Esophagus squamous epithelium (tissue), 4 donors: ENCODE measurements around a stretch of chr2.

GRCh38 chr2:11313109-11313928, 31.1 kb downstream of the ROCK2 start:
- PRO-cap = no peak
- RAMPAGE, long total RNA, 4 experiments = no peak in any of the 4 experiments

DNA sequence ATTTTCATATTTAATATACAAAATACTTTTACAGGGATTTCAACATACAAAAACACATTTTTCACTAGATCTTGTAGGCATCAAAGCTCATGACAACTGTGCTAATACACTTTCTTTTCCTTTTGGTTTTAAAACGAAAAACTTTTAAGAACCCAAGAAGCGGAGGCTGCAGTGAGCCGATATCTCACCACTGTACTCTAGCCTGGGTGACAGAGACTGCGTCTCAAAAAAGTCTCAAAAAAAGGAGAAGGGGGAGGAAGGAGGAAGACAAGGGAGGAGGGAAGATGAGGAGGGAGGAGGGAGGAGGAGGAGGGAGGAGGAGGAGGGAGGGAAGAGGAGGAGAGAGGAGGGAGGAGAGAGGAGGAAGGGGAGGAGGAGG, 14.0 kb downstream of the ROCK2 start:
- PRO-cap = no peak
- RAMPAGE, long total RNA, 4 experiments = no peak in any of the 4 experiments

- PRO-cap = no peak
- RAMPAGE, long total RNA, 4 experiments = no peak in any of the 4 experiments
These were observed 3.7 kb downstream of the ROCK2 start for GRCh38 chr2:11340498-11341412.

GRCh38 chr2:11370520-11371103, 26.2 kb upstream of the ROCK2 start:
- PRO-cap = no peak
- RAMPAGE, long total RNA, 4 experiments = no peak in any of the 4 experiments

DNA sequence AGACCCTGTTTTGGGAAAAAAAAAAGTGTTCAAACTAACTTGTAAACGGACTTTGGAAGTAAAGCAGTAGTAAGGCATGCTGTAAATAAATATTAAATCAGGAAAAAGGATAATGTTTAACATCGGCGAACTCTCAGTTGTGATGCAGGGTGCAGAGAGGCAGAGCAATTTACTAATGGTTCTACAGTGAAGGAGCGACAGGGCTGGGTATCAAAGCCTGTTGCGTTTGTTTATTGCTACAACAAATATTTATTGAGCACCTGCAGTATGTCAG, 28.1 kb upstream of the GREB1 start:
- PRO-cap = no peak
- RAMPAGE, long total RNA, 4 experiments = no peak in any of the 4 experiments

DNA sequence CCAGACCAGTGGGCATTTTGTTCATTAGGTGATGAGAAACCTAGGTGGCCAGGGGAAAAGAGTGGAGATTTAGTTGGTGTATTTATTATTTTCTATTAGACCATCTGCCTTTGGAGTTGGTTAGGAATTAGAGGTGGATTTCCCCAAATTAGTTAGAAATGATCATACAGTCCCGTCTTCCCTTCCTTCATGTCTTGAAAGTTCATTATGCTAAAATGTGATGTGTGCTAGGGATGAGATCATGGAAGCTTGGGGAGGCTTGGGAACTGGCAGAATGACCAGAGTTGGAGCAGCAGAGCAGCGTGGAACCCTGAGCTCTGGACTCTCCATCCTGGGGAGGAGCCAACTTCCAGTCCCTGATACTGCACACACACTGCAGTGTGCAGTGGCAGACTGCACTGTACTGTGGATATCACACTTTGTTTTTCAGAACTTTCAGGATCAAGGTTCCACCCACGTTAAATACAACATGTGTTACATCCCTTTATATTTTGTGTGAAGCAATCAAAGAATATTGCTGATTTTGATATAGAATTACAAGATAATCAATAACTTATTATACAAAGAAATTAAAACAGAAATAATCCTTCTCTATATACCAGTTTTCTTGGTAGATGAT, 27.3 kb upstream of the GREB1 start:
- PRO-cap = no peak
- RAMPAGE, long total RNA, 4 experiments = no peak in any of the 4 experiments

DNA sequence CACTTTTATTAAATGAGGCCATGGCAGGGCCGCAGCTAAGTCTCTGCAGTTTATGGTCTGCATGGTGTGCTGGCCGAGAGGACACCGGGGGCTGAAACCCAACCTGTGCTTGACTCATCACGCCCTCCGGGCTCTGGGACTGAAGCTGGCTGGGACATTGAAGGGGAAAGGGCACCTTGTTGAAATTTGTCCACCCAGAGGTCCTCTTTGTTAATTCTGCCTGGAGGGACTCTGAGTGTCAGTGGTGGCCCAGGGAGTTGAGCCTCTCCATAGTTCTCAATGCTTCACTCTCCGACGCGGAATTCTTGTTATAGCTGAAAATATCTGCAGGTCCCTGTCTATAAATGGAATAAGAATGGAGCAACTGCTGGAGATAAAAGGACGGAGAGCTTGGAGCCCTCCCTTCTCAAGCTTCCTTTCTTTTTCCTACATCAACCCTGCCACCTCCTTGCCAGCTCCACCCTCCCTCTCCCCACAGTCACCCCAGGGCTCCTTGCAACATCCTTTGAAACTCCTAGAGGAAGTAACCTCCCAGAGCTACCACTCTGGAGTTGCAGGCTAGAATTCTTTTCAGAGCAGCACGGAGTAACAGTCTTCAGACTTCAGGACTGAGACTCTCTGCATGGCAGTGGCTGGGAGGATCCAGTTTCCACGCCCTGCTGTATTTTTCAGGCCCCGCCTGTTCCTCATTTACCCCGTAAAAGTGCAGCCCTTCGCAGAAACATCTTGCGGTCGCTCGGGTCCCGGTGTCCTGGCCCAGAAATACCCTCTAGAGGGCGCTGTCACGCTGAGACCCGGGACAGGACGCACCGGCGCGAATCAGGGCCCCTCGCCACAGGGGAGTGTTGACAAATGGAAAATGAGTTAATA, 18.1 kb upstream of the NTSR2 start:
- PRO-cap = bidirectional peak, plus-strand start at position 718 of the sequence, minus-strand start at position 620 of the sequence
- RAMPAGE, long total RNA, 4 experiments = no peak in any of the 4 experiments

DNA sequence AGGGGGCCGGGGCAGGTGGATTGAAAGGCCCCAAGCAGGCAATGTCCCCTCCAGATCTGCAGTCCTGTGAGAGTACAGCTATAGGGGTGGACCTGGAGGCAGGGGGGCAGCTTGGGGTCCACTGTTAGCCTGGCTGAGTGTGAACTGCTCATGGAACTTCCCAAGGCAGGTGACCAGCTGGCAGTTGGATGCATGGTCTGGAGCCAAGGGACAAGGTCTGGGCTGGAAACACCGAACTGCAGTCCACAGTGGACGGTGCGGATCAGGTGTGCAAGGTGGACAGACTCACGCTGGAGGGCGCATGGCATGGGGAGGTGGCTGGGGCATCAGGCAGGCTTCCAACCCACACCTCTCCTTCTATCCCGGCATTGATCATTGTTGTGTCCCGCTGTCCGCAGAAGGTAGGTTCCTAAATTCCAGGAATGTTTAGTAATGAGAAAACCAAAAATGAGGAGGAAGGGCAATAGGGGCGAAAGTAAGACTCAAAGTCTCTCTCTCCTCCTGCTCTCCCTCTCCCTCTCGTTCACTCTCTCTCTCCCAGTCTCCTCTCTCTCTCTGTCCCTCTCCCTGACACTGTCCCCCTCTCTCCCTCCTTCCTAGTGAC, 30.4 kb upstream of the LPIN1 start:
- PRO-cap = no peak
- RAMPAGE, long total RNA, 4 experiments = no peak in any of the 4 experiments

GRCh38 chr2:11719598-11719943, 26.9 kb upstream of the LPIN1 start:
- PRO-cap = no peak
- RAMPAGE, long total RNA, 4 experiments = no peak in any of the 4 experiments

DNA sequence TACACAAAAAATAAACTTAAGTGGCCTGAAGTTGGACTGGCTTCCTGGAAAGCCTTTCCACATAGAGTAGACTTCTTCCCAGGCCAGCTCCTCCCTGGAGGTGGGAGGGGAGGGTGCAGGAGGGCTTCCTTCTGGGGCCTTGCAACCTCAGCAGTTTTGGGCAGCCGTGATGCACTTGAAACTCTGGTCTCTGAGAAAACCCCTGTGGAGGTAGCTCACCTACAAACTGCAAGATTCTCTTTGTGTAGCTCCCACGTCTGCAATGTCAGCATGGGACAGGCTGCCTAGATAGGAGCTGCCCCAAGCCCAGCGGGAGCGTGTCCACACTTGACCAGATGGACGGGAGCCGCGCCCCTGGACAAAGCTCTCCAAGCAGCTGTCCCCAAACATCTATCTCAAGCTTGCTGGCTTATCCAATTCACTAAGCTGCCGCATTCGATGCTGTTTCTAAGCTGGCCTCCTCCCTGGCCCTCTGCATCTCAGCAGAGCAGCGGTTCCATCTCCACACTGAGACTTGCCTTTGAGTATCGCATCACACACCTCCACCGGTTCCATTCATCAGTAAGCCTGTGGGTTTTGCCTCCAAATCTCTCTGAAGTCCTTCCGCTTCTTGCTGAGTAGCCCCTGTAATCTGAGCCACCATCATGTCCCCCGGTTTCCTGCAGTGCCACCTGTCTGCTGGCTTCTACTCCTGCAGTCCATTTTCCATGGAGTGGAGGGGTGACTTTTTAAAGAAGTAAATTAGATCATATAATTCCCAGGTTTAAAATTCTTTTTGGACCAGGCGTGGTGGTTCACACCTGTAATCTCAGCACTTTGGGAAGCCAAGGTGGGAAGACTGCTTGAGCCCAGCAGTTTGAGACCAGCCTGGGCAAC, 1.5 kb upstream of the LPIN1 start:
- PRO-cap = no peak
- RAMPAGE, long total RNA, 4 experiments = no peak in any of the 4 experiments

DNA sequence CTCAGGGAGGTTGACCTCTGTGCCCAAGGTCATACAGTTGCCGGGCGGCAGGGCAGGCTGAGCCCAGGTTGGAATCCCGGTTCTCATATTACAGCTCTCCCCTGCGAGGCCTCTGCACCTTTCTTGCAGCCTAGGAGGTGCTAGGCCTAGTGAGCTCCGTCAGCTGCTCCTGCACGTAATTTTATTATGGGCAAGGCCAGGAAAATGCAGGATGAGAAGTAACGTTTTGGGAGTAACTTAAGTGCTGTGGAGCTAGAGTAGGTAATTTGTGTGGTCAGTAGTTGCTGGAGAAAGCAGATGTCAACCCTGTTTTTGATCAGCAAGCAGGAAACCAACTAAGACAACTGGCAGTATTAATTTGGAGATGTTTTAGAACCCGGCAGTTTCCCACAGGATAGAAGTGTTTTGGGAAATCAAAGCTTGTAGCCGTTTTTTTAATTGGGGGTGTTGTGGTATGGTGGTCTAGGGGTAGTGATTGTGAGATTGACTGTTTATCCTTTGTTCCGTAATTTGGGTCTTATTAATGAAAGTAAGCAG, 787 bp downstream of the LPIN1 start:
- PRO-cap = no peak
- RAMPAGE, long total RNA, 4 experiments = no peak in any of the 4 experiments

DNA sequence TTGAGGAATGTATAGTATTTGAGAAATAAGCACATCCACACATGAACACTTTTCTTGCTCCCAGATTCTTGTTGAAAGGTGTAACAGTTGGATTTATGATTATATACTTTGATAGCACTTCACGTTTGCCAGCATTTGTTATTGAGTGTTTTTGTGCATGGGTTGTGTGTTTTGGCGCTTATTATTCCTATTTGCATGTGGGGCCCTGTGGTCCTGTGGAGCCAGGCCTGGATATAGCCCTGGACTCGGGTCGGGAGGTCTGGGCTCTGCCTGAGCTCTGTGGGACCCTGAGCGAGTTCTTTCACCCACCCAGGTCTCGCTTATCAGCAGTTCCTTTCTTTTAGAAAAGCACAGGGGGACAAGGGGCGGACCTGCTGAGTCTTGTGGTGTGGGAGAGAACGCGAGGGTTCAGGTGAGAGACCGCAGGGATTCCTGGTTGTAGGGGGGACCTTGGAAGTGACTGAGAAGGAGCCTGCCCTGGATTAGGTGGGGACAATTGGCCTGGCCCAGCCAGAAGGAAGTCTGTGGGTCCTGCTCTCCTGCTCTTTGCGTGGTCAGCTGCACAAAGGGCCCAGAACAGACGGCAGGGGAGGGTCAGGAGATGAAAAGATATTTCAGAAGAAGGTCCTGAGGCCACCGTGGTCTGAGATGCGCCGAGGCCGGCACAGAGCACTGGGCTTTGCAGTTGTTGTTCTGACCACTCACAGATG, 1.4 kb downstream of the LPIN1 start:
- PRO-cap = bidirectional peak, plus-strand start at position 379 of the sequence, minus-strand start at position 322 of the sequence
- RAMPAGE, long total RNA, 4 experiments = no peak in any of the 4 experiments

DNA sequence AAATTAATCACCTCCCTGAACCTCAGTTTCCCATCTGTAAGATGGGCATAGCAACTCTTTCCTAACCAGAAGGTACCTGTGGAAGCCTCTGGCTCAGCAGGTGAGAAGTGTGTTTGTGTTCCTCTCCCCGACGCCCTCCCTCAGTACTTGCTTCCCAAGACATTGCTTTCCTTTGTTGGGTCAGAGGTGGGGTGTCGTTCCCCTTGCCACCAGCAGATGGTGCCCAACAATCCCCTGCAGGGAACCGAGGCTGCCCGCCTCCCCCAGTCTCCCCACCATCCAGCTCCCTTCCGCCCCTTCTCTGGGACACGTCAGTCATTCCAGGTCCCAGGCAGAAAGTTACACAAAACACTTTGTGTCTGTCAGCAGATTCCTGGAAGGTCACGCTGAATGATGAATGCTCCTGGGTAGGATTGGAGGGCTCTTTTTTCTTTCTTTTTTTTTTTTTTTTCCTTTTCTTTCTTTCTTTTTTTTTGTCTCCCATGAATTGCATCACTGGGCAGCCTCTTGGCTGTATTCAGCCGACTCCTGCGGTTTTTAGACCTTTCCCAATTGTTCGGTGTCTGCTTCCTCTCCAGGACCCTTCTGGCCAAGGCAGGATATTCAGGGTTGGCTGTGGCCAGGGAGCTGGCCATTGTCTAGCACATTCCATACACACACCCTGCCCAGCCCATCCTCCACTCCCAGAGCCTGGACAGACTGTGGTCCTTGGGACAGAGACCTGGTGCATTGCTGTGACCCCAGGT, 117.3 kb downstream of the LPIN1 start:
- PRO-cap = unidirectional peak, plus-strand start at position 362 of the sequence
- RAMPAGE, long total RNA, 4 experiments = no peak in any of the 4 experiments

DNA sequence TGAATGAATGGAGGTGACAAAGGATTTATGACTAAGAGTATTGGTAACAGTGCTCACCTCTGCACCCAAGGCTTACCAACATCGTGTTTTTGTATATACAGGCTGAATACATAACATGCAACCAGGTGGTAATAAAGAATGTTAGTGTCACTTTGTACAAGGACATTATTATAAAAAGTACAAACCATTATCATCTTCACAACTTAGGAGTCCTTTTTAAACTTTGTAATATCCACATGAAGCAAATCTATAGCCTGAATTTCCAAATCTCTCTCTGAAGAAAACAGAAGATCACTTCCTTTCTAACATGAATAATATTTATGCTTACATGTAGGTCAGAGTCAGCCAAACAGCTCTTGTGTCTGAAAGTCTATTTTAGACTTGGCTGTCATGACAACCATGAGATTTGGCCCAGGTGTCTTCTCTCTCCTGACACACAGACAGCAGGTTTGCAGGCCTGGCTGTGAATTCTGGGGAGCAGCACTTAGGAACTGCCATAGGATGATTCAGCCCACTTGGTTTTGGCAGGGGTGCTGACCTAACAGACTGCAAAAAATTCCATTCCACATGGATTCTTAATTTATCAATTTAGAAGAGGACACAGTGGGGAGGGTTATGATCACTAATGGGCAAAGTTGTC, 454.2 kb upstream of the TRIB2 start:
- PRO-cap = no peak
- RAMPAGE, long total RNA, 4 experiments = no peak in any of the 4 experiments

GRCh38 chr2:12501347-12501787, 215.4 kb upstream of the TRIB2 start:
- PRO-cap = bidirectional peak, plus-strand start at chr2:12501663, minus-strand start at chr2:12501572
- RAMPAGE, long total RNA, 4 experiments = no peak in any of the 4 experiments

DNA sequence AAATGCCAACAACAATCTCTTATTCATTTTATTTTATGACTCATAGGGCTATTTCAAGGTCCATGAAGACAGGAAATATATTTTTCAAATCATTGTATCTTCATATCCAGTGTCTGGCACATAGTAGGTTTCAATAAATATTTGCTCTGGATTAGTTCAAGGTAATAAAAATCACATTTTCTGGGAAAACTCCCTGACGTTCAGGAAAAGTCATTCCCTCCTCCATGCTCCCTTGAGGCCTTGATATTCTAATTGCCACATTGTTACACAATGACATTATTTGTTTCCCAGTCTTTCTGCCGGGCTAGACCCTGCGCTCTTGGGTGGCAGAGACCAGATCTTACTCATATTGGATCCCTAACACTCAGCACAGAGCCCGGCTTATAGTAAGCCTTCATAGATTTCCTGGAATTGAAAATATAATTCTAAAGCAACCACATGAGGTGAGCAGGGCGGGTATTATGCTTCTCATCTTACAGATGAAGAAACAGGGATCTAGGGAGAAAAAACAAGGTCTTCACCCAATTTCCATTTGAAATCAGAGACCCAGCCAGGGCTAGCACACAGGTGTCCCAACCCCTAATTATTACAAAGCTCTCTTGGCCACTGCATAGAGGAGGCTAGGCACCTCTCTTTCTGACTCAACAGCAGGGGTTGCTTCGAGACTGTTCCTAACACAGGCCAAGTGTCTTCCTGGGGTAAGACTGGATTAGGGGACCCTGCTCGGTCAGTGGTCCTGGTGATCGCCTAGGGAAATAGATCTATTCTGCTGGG, 1.8 kb upstream of the TRIB2 start:
- PRO-cap = no peak
- RAMPAGE, long total RNA, 4 experiments = no peak in any of the 4 experiments

- PRO-cap = bidirectional peak, plus-strand start at chr2:12715751, minus-strand start at chr2:12715589
- RAMPAGE, long total RNA, 4 experiments = no peak in any of the 4 experiments
These were observed 1.3 kb upstream of the TRIB2 start for GRCh38 chr2:12715502-12715675.

GRCh38 chr2:12728231-12728916, 11.6 kb downstream of the TRIB2 start:
- PRO-cap = bidirectional peak, plus-strand start at chr2:12728531, minus-strand start at chr2:12728383
- RAMPAGE, long total RNA, 4 experiments = no peak in any of the 4 experiments

- PRO-cap = no peak
- RAMPAGE, long total RNA, 4 experiments = no peak in any of the 4 experiments
These were observed 71.7 kb downstream of the TRIB2 start for GRCh38 chr2:12788383-12788978.

- PRO-cap = no peak
- RAMPAGE, long total RNA, 4 experiments = no peak in any of the 4 experiments
These were observed 91.4 kb downstream of the TRIB2 start for GRCh38 chr2:12808035-12808692.